Stomach (tissue), 7 donors: ENCODE measurements around the gene TMEM40.

- PRO-cap, result no peak
- RAMPAGE, long total RNA, 5 experiments, result start-site peak on the plus strand in 1 of 5 experiments, at chr3:12579781-12579817 at its widest, 5 reads per replicate
- RRBS, result no CpG with 5 or more reads among the region's 3 CpGs
Observed at GRCh38 chr3:12579568-12580099, 22.7 kb downstream of the MKRN2 start.

DNA sequence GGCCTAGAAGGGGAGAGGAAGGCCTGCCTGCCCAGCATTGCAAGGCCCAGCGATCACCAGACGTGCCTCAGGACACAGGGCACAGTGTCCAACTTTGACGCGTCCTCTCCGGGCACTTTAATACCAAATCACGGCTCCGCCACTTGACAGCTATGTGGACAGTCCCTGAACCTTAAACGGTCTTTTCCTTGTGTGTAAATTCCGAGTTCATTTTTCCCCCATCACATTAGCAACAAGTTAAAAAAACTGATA is 418 bp upstream of the RAF1 start:
- PRO-cap, result no peak
- RAMPAGE, long total RNA, 5 experiments, result no peak in any of the 5 experiments
- RRBS, result no CpG with 5 or more reads among the region's 9 CpGs

GRCh38 chr3:12674124-12674773 is 10.3 kb upstream of the RAF1 start:
- PRO-cap, result no peak
- RAMPAGE, long total RNA, 5 experiments, result no peak in any of the 5 experiments
- RRBS, result no CpG with 5 or more reads among the region's 11 CpGs

DNA sequence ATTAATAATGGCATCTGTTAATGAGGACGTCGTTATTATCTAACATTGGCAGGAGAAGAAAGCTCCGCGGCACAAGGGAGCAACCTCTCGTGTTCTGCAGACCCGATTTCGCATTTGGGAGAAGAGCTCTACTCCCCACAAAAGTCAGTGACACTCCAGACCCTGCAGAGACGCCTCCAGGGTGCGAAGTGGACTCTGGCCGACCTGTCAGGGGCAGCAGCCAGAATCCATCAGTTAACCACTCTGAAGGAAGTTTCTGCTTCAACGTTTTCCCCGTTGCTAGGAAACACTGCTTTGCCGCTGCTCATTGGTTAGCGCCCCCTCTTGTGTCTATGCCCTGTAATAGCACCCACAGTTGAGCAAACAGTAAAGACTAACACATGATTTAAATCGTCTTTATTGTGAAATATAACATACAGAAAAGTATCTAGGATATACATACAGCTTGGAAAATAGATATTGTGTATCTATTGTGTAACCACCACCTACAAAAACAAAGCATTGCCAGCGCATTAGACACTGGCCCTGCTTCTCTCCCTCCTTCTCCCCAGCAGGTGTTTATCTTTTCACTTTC is 39.1 kb downstream of the TMEM40 start:
- PRO-cap, result no peak
- RAMPAGE, long total RNA, 5 experiments, result no peak in any of the 5 experiments
- RRBS, result no CpG with 5 or more reads among the region's 16 CpGs

DNA sequence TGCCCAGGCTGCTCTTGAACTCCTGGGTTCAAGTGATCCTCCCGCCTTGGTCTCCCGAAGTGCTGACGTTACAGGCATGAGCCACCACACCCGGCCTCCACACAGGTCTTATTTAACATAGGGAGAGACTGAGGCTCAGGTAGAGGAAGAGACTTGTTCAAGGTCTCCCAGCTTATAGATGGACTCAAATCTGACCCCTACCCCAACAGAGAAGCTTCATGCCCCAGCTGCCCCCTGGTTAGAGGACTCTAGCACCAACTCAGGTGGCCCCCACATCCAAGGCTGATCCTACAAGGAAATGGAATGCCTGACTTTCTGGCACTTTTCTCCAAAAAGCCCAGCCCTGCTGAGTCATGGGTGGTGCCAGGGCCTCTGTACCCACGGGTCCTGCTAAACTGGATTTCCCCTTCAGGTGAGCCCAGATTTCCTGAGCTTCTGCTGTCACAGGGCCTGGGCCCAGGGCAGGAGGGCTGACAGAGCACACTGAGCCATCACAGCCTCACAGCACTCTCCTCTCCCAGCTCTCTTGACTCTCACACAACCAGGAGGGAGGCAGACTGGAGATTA is 5.5 kb downstream of the TMEM40 start:
- PRO-cap, result no peak
- RAMPAGE, long total RNA, 5 experiments, result no peak in any of the 5 experiments
- RRBS, result no CpG with 5 or more reads among the region's 5 CpGs

- PRO-cap, result no peak
- RAMPAGE, long total RNA, 5 experiments, result no peak in any of the 5 experiments
- RRBS, result no CpG with 5 or more reads among the region's 10 CpGs
Observed at GRCh38 chr3:12759093-12759767, at the start of gene TMEM40. Gene TMEM40 (minus strand): TSS chr3:12759259.

- PRO-cap, result no peak
- RAMPAGE, long total RNA, 5 experiments, result start-site peak on the minus strand in 1 of 5 experiments, at chr3:12898149-12898211 at its widest, 5 reads per replicate
- RRBS, result no CpG with 5 or more reads among the region's 30 CpGs
Observed at GRCh38 chr3:12897885-12899048, 56.9 kb upstream of the RPL32 start.

DNA sequence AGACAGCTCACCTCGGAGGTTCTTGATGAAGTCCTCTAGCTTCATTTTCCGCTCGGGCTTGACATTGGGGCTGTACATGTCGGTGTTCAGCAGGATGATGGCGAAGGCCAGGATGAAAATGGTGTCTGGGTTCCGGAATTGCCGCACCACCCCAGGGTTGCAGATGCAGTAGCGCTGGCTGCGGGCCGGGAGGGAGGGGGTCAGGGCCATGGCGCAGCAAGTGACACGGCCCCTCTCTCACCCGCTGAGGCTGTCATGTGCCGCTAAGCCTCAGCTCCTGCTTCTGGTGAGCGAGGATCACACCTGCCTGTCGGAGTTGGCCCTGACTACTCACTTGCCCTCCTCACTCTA is 79.0 kb upstream of the RPL32 start:
- PRO-cap, result no peak
- RAMPAGE, long total RNA, 5 experiments, result no peak in any of the 5 experiments
- RRBS, result 97% methylated on average over 5 of the region's 16 CpGs

DNA sequence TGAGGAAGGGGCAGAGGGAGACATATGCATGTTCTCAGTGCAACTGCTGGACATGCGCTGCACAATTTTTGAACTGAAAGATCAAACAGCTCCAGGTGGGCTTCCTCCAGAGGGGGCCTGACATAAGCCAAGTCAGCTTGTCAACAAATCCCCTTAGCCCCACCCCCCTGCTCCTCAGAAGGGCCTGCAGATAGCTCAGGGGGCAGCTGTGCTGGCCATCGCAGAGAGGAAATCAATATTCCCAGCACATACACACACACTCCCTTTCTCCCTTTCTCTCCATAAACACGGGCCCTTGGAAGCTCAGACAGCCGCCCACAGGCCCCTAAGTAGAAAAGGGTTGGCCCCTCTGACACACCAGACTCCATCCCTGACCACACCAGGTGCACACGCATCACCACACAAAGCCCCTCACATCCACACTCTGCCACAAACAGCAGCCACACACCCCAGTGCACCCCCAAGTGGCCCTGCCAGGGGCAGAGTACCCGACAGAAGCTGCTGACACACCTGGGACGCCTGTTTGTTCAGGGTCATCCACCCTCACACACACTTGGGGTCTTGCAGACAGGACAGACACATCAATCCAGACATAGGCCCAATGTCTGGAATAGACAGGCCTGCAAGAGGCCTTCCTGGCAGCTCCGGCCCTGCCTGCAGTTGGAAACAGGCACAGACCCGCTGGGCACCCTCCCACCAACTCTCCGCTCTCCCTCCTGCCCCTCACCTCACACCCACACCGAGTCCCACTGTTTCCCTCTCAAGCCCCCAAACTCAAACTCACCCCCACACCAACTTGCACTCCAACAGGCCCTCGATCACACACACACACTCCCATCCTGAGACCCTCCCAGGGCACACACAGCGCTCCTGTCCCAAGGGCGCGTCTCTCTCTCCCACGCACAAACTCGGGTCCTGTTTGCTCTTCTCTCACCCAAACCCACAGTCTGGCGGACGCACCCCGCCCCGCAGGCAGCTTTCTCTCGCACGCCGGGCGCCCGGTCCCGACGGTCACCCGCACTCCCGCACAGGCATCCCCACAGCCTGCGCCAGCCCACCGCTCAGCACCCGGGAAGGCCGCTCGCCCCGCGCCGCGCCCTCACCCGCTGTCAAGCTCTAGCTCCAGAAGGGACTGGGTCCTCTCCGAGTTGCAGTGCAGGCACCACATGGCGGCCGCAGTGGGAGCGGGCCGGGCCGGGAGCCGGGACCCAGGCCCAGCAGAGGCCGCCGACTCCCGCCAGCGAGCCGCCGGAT is 106.5 kb downstream of the IQSEC1 start:
- PRO-cap, result no peak
- RAMPAGE, long total RNA, 5 experiments, result start-site peak on the minus strand in 2 of 5 experiments, centred at positions 840 to 1,142 of the sequence, 5 to 25 reads per replicate
- RRBS, result 3% methylated on average over 25 of the region's 53 CpGs

DNA sequence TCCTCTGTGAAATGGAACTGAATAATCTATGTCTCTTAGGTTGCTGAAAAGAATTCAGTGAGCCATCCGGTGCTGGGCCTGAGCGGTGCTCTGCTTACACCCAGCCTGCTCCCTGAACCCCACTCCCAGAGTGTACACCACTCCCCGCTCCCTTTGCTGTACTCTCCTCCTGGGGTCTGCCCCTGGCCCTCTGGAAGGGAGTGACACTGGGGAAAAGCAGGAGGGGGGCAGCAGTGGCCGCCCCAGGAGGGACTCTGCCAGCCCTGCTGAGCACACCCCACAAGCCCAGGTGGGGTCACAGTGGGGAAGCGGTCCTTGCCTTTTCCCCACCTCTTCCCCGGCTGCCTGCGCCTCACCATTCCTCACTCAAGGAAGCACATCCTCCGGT is 97.2 kb downstream of the IQSEC1 start:
- PRO-cap, result no peak
- RAMPAGE, long total RNA, 5 experiments, result no peak in any of the 5 experiments
- RRBS, result 67% methylated on average over 1 of the region's 8 CpGs

DNA sequence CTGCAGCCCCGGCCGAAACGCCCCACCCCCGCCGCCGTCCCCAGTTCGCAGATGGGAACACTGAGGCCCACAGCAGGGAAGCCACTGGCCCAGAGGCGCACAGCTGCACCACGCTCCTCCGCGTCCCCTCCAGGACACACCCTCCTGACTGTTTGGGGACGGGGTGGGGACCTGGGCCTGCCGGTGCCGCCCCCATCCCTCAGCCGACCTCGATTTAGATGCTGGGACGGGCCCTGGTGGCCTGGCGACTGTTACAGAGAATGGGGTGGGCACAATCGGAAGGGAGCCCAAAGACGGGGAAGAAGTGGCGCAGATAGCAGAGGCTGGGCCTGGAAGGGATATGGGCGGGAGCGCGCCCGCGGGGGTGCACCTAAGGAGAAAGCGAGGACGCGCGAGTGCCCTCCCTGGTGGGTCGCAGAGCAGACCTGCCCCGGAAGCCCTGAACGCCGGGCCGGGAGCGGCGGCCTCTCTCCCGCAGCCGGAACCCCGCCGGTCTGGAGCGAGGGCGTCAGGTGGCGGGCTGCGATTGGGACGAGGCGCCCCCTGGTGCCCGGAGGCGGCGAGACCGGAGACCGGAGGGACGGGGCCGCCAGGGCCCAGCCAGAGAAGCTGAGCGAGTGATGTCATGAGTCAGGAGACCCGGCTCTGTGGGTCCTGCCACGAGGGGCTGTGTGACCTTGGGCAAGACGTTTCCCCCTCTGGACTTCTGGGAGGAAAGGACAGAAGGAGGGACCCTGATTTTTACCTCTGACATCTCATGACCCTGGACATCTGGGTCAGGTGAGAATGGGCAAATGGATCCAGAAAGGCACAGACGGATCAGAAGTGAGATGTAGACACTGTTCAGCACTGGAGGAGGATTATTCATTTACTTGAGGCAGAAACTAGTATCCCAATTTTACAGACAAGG is 78.4 kb downstream of the IQSEC1 start:
- PRO-cap, result bidirectional peak, plus-strand start at position 483 of the sequence, minus-strand start at position 496 of the sequence
- RAMPAGE, long total RNA, 5 experiments, result start-site peak on the minus strand in 1 of 5 experiments, centred at positions 98 to 451 of the sequence, 6 to 7 reads per replicate
- RRBS, result 2% methylated on average over 13 of the region's 59 CpGs

GRCh38 chr3:13014082-13014679 is 59.0 kb downstream of the IQSEC1 start:
- PRO-cap, result no peak
- RAMPAGE, long total RNA, 5 experiments, result no peak in any of the 5 experiments
- RRBS, result no CpG with 5 or more reads among the region's 5 CpGs

GRCh38 chr3:13019097-13020440 is 53.7 kb downstream of the IQSEC1 start:
- PRO-cap, result unidirectional peak, minus-strand start at chr3:13019459
- RAMPAGE, long total RNA, 5 experiments, result no peak in any of the 5 experiments
- RRBS, result 49% methylated on average over 2 of the region's 40 CpGs

DNA sequence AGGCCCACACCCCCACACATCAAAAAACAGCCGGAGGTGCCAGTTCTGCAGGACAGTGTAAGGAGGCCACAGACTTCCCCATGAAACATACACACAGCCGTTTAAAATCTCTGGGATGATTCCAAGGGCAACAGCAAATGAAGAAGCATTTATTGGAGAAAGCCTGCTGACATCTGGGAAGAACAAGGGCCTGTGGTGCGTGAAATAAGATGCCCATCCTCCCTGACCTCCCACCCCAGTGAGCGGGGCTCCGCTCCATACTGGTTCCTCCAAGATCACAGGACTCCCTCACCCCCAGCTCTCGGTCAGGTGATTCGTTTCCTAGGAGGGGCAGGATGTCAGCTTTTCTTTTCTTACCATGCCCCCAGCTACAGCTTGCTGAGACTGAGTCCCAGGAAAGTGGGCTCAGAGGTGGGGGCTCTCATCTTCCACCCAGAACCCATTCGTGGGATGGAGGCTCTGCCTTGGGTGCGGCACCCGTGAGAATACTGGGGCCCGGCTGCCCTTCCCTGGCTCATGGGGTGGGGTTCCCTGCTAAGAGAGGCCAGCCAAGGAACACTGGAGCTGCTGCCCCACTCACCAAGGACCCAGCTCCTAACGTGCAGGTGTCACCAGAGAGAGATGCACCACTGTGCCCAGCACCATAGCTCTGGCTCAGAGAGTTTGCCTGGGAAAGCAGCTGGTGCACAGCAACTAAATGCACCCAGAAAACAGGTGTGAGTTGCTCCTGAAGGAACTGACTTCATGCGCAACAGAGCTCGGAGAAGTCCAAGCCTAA is 71.0 kb downstream of the NUP210 start:
- PRO-cap, result no peak
- RAMPAGE, long total RNA, 5 experiments, result start-site peak on the minus strand in 1 of 5 experiments, centred at position 332 of the sequence, 5 reads per replicate
- RRBS, result no CpG with 5 or more reads among the region's 14 CpGs

- PRO-cap, result no peak
- RAMPAGE, long total RNA, 5 experiments, result no peak in any of the 5 experiments
- RRBS, result 72% methylated on average over 7 of the region's 21 CpGs
Observed at GRCh38 chr3:13517062-13517792, 31.7 kb upstream of the FBLN2 start.

DNA sequence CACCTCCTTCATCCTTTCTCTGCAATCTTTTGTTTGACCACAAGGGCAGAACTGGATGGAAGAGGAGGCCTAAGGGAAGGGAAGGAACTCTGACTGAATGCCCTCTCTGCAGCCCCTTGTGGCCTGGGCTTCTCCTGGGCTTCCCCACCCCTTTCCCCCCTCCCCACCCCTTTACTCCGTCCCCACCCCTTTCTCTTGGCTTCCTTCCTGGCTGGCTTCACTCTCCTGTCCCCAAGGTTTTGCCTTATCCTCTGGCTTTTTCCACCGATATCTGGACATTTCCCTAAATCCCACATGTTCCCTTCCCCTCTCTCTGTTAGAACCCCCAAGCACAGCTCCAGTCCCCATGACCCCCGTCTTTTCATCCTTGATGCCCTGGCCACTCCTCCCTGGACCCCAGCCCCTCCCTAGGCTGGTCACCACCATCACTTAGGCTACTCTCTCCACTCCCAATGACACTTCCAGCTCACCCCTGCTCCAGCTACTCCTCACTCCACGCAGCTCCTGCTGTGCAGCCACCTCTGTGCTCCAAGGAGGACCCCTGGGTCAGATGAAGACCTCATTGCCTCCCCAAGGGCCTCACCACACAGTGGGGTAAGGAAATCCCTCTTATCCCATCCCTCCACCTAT is 20.2 kb upstream of the FBLN2 start:
- PRO-cap, result no peak
- RAMPAGE, long total RNA, 5 experiments, result no peak in any of the 5 experiments
- RRBS, result no CpG with 5 or more reads among the region's 4 CpGs

GRCh38 chr3:13570420-13571501 is 21.8 kb downstream of the FBLN2 start:
- PRO-cap, result no peak
- RAMPAGE, long total RNA, 5 experiments, result start-site peak on the plus strand in 4 of 5 experiments, at chr3:13570569-13571314 at its widest, 11 to 124 reads per replicate
- RRBS, result 90% methylated on average over 18 of the region's 54 CpGs

DNA sequence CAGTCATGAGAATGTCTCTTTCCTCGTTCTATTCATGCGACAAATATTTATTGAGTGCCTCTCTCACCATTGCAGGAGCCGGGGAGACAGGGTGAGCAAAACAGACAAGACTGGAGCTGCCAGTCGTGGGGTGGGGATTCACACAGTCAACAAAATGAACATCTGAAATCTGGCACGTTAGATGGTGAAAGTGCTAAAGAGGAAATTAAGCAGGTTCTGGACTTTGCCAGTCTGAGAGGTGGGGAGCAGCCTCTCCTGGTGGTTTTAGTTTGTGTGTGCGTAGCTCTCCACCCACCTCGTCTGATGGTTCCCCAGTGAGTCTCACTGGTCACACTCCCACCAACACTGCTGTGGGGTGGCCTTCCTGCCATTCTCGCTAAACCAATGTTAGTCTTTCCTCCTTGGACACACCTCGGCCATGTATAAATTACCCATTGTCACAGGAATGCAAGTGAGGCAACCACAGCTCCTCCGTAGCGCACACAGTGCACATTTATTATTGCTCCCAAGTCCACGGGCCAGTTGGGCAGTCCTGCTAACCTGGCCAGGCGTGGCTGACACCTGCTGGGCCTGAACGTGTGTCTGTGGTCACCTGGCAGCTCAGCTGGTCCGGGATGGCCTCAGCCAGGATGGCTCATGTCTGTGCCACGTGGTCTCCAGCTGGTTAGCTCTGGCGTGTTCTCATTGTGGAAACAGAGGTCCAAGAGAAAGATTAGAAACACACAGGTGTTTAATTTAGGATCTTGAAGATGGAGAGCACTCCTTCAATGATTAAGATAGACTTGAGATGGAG is 31.6 kb downstream of the FBLN2 start:
- PRO-cap, result no peak
- RAMPAGE, long total RNA, 5 experiments, result no peak in any of the 5 experiments
- RRBS, result no CpG with 5 or more reads among the region's 17 CpGs

DNA sequence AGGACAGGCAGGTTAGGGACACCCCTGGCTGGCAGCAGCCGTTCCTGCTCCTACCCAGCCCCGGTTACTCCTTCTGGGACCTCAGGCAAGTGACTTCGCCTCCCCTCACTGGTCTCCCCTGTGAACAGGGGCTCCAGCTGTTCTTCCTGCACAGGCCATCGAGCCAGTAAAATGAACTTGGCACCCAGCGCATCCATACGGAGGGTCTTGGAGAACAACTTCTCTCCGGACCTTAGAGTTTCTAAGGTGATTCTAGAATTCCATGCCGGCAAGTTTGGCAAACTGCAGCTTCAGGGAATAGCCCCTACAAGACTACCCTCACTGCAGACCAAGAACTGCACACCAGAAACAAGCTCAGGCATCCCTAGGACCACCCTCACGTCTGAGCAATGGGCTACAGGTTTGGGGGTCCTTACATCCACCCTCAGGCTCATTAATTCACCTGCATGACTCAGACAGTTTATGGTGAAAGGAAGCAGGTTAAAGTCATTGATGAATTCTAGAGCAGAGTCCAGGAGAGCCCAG is 90.6 kb downstream of the FBLN2 start:
- PRO-cap, result no peak
- RAMPAGE, long total RNA, 5 experiments, result no peak in any of the 5 experiments
- RRBS, result 62% methylated on average over 2 of the region's 9 CpGs

- PRO-cap, result no peak
- RAMPAGE, long total RNA, 5 experiments, result no peak in any of the 5 experiments
- RRBS, result no CpG with 5 or more reads among the region's 2 CpGs
Observed at GRCh38 chr3:13891792-13892018, 11.8 kb upstream of the WNT7A start.